Breast epithelium (tissue), 2 donors: Measurements from ENCODE around the genes SPATA33, CDK10 and ZNF276.

- PRO-cap, result no peak
- RAMPAGE, long total RNA, 2 experiments, result no peak in any of the 2 experiments
These were observed 13.8 kb downstream of the ANKRD11 start for GRCh38 chr16:89476258-89477228.

DNA sequence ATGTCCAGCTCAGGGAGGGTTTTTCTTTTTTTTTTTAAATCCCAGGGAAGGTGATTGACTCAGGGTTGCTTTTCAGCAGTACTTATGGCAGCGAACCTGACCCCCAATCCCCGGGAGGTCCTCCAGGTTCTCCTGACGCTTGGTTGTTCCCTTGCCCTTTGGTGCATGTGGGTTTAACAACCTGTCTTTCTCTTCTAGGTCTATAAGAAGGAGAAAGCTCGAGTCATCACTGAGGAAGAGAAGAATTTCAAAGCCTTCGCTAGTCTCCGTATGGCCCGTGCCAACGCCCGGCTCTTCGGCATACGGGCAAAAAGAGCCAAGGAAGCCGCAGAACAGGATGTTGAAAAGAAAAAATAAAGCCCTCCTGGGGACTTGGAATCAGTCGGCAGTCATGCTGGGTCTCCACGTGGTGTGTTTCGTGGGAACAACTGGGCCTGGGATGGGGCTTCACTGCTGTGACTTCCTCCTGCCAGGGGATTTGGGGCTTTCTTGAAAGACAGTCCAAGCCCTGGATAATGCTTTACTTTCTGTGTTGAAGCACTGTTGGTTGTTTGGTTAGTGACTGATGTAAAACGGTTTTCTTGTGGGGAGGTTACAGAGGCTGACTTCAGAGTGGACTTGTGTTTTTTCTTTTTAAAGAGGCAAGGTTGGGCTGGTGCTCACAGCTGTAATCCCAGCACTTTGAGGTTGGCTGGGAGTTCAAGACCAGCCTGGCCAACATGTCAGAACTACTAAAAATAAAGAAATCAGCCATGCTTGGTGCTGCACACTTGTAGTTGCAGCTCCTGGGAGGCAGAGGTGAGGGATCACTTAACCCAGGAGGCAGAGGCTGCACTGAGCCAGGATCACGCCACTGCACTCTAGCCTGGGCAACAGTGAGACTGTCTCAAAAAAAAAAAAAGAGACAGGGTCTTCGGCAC lies 2.5 kb downstream of the RPL13 start:
- PRO-cap, result no peak
- RAMPAGE, long total RNA, 2 experiments, result no peak in any of the 2 experiments

DNA sequence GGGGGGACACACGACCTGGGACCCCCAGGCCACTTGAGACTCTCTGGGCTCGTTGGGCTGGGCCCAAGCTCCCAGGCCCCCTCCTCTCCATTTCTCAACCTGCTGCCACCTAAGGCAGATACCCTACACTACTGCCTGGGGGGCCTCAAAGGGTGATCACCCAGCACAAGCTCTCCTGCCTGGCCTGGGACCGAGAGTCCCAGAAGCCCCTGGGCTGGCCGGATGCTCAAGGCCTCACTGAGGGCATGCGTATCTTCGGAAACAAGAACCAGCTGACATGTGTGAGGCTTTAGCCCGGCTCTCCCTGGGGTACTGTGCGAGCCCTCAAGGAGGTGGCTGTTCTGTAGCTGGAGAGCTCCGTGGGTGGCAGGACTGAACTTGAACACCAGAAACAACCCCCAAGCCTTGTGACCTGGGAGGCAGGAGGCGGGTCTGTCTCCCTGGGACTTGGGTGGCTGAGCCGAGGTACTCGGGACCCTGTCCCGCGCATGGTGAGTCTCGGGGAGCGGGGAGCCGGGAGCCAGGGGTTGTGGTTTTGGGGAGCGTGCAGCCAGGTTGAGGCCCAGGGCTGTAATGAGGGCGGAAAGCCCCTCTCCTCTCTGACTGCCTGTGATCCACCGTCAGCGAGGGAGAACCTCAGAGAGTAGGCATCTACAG lies 7.0 kb downstream of the DPEP1 start:
- PRO-cap, result no peak
- RAMPAGE, long total RNA, 2 experiments, result no peak in any of the 2 experiments

DNA sequence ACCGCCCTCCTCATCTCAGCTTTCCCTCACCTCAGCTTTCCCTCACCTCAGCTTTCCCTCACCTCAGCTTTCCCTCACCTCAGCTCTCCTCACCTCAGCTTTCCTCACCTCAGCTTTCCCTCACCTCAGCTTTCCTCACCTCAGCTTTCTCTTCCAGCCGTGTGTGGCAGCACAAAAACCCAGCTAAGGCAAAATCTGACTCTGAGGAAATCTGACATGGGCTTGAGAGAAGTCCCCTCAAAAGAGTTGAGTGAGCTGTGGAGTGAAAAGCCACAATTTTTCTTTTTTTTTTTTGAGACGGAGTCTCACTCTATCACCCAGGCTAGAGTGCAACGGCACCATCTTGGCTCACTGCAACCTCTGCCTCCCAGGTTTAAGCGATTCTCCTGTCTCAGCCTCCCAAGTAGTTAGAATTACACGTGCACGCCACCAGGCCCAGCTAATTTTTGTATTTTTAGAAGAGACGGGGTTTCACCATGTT lies 2.1 kb downstream of the CHMP1A start:
- PRO-cap, result no peak
- RAMPAGE, long total RNA, 2 experiments, result no peak in any of the 2 experiments

- PRO-cap, result bidirectional peak, plus-strand start at chr16:89657802, minus-strand start at chr16:89657696; unidirectional peak, plus-strand start at chr16:89658068
- RAMPAGE, long total RNA, 2 experiments, result start-site peak on the plus strand in 2 of 2 experiments, at chr16:89657774-89658058 at its widest, 33 to 85 reads per replicate; start-site peak on the minus strand in 1 of 2 experiments, at chr16:89657662-89657715 at its widest, 287 reads per replicate
These were observed at the start of gene SPATA33 for GRCh38 chr16:89657470-89658188. TSS of gene SPATA33 (plus strand) at chr16:89657836.

GRCh38 chr16:89686288-89687220 lies at the start of gene CDK10:
TSS of gene CDK10 (plus strand) at chr16:89686689.
- PRO-cap, result unidirectional peak, plus-strand start at chr16:89686689; bidirectional peak, plus-strand start at chr16:89686978, minus-strand start at chr16:89686900
- RAMPAGE, long total RNA, 2 experiments, result start-site peak on the plus strand in 2 of 2 experiments, at chr16:89686680-89687006 at its widest, 16 to 183 reads per replicate

GRCh38 chr16:89695667-89696076 lies 5.8 kb downstream of the SPATA2L start:
- PRO-cap, result no peak
- RAMPAGE, long total RNA, 2 experiments, result no peak in any of the 2 experiments

GRCh38 chr16:89721144-89721770 lies at the start of gene ZNF276:
TSS of gene ZNF276 (plus strand) at chr16:89721537.
- PRO-cap, result bidirectional peak, plus-strand start at chr16:89721547, minus-strand start at chr16:89721482
- RAMPAGE, long total RNA, 2 experiments, result no peak in any of the 2 experiments

DNA sequence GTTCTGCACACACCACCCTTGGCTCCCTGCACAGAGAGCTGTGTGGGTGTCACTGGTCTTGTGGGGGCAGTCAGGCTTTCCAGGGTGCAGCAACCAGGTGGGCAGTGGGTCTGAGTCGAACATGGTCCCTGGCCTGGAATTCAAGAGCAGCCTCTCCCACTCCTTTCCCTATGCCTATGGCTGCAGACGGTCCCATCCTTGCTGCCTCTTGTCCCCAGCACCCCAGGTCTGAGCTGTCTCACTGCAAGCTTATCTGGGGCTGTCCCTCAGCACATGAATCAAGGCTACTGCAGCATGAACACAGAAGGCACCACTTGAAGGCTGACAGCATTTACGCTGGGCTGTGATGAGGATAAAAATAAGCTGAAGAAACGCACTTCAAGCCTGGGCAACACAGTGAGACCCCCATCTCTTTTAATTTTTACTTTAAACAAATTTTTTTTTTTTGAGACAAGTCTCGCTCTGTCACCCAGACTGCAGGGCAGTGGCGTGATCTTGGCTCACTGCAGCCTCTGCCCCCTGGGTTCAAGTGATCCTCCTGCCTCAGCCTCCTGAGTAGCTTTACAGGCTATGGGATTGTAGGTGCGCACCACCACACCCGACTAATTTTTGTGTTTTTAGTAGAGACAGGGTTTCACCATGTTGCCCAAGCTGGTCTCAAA lies 20.3 kb downstream of the ZNF276 start:
- PRO-cap, result no peak
- RAMPAGE, long total RNA, 2 experiments, result no peak in any of the 2 experiments

- PRO-cap, result no peak
- RAMPAGE, long total RNA, 2 experiments, result no peak in any of the 2 experiments
These were observed 20.1 kb downstream of the TCF25 start for GRCh38 chr16:89893381-89894020.

- PRO-cap, result no peak
- RAMPAGE, long total RNA, 2 experiments, result no peak in any of the 2 experiments
These were observed 9.1 kb upstream of the MC1R start for GRCh38 chr16:89909659-89909937.

DNA sequence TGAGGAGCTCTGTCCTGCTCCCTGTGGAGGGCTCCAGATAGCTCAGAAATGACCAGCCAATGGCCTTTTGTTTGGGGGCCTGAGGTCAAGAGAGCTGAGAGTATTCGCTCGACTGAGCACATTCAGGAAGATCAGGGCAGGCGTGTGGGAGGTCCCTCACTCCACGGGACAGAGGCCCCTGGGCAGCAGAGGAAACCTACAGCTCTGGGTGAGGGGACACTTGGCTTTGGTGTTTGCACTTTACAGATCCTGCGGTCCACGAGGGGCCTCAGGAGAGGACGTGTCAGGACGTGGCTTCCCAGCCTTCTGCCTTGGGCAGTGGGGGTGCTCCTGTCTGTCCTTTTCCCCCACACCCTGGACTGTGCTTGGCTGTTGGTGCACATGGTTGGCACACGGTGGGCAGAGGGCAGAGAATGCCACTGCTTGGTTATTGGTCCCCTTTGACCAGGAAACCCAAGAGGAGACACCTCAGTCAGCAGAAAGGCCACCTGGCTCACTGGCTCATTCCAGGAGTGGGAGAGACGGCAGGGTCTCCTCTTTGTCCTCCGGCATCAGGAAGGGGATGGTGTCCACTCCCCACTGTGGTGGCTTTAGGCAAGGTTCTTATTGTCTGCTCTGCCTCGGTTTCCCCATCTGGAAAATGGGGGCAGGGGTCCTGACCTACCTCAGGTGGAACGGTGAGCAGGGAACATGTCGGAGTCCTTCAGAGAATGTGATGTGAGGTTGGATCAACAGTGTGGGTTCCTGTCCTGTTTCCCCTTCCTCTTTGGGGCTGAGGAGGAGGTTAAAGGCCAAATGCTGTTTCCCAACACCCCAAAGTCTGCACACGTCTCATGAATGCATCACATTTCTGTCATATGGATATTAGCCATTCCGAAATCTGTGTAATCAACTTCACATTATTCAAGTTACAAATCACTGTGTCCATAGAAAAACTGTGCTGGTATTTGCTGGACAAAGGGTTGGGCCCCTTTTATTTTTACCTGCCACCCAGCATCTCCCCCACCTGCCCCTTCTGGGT lies 18.6 kb downstream of the DEF8 start:
- PRO-cap, result no peak
- RAMPAGE, long total RNA, 2 experiments, result no peak in any of the 2 experiments

DNA sequence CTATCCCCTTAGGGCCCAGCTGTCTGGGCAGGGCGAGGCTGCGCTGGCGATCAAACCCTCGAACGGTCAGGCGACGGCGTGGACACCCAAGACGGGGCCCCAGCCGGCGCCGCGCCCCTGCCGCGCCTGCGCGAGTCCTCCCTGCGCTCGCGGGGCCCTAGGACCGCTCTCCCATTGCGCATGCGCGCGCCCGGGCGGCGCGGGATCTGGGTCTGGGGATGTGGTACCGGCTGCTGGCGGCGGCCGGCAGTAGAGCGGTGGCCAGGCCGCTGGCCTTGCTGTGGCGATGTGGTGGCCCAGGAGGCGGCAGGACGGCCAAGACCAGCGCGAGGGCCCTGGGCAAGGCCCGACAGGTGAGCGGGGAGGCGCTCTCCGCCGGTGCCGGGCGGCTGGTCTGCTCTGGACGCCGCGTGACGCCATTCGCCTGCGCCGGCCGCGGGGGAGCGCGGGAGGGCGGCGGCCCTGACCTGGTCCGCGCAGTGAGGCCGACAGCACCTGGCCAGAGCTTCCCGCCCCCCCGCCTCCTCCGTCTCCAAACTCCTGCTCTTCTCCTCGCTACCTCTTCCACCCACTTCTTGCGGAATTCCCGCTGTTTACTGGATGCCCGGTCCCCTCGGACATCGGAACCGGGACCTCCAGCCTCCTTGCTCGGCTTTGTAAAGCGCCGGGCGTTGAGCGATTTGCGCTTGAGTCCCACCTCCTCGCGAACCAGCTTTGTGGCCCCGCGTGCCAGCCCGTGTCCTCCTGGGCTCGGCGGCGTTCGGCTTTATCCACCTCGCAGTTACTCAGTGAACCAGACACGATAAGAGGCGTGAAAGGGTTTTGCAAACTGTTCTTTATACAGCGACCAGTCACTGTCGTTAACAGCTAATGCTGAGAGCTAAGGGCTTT lies 24.1 kb downstream of the DEF8 start:
- PRO-cap, result bidirectional peak, plus-strand start at position 185 of the sequence, minus-strand start at position 119 of the sequence
- RAMPAGE, long total RNA, 2 experiments, result start-site peak on the plus strand in 1 of 2 experiments, centred at position 197 of the sequence, 330 reads per replicate

- PRO-cap, result unidirectional peak, minus-strand start at chr16:90047763
- RAMPAGE, long total RNA, 2 experiments, result start-site peak on the minus strand in 2 of 2 experiments, at chr16:90047763-90047783 at its widest, 8 to 16 reads per replicate
These were observed 25.2 kb downstream of the GAS8 start for GRCh38 chr16:90047504-90048218.

GRCh38 chr16:90078207-90079007 lies 1.3 kb upstream of the PRDM7 start:
- PRO-cap, result no peak
- RAMPAGE, long total RNA, 2 experiments, result no peak in any of the 2 experiments